CD14-positive monocyte (primary cell): ENCODE measurements around a stretch of chr6.

GRCh38 chr6:169172444-169172823 is 81.2 kb downstream of the THBS2 start:
- CAGE, long polyA plus RNA, result no peak

GRCh38 chr6:169319475-169320159 is 66.0 kb upstream of the THBS2 start:
- CAGE, long polyA plus RNA, result no peak

DNA sequence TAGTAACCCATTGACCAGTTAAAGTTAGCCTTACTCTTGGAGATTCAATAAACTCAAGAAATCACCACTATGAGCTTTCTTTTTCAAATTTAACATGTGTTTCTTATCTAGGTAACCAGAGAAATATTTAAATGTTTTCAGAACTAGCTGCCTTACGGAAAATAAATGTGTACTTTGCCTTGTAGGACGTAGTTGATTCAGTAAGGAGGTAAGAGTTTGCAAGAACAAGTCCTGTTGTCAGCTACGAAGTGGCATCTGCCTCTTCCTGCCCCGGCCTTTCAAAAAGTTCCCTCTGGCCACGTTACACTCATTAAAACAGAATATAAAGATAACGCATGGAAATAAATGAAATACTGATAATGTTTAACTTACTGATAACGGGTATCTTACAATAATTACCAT is 85.9 kb upstream of the THBS2 start:
- CAGE, long polyA plus RNA, result no peak

GRCh38 chr6:169529869-169530245 is 172.0 kb downstream of the WDR27 start:
- CAGE, long polyA plus RNA, result no peak

DNA sequence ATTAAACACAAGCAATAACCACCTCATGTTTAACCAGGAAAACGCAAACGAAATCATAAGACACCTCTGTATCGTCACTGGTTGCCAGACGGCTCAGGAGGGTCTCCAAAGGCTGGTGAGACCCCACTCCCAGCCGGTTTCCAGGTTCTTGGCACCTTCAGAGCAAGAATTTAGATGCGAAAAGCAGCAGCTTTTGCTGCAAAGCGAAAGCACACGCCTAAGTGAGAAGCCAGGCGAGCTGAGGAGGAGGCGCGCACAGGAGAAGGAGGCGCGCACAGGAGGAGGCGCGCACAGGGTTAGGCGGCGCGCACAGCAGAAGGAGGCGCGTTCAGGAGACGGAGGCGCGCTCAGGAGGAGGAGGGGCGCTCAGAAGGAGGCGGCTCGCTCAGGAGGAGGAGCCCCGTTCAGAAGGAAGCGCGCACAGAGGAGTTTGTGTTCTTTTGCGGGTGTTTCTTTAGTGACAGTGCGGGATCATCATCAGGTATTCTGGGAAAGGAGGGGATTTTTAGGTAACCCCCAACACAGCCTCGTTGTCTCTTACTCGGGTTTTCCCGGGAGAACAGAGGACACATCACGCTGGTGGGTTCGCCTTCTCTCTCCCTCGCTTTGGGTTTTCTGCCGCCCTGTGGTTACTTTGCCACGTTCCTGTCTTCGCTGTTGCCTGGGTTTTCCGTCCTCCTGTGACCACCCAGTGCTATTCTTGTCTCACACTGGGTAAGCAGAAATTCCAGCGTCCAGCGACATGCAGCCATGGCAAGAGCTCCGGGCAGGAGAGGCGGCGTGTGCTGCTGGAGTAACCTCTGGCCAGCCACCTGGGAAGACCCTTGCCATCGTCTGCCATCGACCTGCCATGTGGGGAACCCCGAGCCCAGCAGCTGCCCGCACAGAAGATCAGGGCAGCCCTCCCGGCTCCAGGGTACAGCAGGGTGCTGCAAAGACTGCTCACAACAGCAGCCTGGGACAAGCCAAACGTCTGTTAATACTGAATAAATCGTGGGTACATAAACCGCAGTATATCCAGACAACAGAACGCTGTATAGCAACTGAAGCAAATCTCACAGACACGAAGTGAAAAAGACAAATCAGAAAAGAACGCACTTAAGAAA is 47.0 kb downstream of the WDR27 start:
- CAGE, long polyA plus RNA, result no peak

- CAGE, long polyA plus RNA, result no peak
Measured at GRCh38 chr6:169688984-169689677, 12.7 kb downstream of the WDR27 start.

DNA sequence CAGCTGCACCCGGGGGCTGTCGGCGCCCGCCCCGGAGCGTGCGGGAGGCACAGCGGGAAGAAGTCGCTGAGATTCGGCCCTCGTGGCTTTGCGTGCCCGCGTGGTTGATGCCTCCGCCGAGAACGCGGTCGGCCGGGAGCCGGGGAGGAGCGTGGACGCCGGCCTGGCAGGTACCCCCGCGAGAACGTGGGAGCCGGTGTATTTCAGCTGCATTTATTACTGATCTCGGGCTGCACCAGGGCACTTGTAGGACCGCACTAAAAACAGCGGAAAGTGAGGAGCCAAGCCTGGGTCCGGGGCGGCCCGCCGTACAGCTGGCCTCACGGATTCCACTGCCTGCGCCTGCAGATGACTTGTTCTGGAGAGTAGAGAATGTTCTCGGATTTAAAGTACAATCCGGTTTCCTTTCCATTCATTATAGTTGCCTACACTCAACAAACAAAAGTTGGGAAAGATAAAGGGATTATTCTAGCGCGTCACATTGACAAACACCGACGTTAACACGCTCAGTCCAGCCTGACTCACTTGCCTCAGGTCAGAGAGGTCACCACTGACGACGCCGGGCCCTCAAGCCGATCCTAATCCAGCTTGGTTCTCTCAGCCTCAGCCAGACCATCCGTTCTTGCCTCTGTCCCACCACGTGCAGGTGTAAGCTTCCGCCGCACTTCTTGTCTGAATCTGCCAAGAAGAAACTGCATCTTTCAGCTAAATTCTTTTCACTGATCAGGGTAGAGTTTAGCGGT is 763 bp upstream of the PHF10 start:
- CAGE, long polyA plus RNA, result no peak

GRCh38 chr6:169766919-169767967 is 15.8 kb downstream of the ERMARD start:
- CAGE, long polyA plus RNA, result no peak

GRCh38 chr6:169790187-169791031 is 39.0 kb downstream of the ERMARD start:
- CAGE, long polyA plus RNA, result no peak

DNA sequence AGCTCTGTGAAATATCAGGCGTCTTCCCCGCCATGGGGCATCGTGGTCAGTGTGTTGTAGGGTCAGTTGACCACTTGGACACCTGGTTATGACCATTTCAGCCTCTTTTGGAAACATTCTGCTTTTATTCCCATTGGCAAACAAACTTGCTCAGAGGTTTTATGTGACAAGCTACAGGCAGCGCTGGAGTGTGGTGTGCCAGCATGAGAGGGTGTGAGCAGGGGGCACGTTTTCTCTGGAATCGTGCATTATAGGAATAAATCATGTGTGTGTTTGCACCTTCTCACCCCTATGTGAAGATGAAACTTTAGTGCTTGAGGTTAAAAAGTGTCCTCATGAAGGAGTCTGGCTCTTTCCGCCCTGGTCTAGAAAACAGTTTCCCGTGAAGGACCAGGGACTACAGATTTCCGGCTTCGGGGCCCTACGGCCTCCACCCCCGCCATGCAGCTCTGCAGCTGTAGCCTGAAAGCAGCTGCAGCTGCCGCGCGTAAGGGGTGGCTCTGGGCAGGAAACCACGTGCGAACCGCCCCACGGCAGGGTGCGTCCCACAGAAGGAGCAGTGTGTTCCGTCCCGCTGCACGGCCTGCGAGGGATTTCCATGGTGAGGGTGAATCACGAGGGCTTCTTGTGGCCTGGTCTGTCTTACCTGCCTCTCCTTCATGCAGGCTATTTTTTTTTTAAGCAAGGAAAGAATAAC is 116.9 kb downstream of the ERMARD start:
- CAGE, long polyA plus RNA, result no peak

GRCh38 chr6:170011063-170011872 is 259.8 kb downstream of the ERMARD start:
- CAGE, long polyA plus RNA, result no peak

- CAGE, long polyA plus RNA, result no peak
Measured at GRCh38 chr6:170151396-170152268, 139.2 kb downstream of the DLL1 start.

- CAGE, long polyA plus RNA, result no peak
Measured at GRCh38 chr6:170167465-170168127, 123.3 kb downstream of the DLL1 start.

DNA sequence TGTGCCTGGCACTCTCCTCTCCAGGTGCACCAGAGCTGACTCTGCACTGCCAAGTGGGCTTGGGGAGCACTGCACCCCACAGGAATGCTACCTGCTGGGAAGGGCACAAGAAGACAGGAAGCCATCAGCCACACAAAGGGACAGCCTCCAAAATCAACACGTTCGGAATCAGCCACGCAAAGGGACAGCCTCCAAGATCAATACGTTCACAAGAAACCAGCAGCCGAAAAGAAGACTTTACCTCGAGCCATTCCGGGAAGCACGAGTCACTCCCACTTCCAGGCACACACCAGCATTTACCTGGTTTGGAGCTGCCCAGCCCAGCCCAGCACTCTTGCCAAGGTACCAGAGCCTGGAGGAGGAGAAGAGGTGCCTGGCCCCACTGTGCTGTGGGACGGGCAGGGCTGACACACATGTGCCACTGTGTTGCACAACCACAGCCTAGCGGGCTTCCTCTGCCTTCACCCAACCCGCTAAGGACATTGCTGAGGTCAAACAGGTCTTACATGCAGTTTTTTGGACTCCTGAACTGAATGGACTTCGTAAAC is 65.7 kb downstream of the DLL1 start:
- CAGE, long polyA plus RNA, result no peak

GRCh38 chr6:170279794-170281048 is 10.7 kb downstream of the DLL1 start:
- CAGE, long polyA plus RNA, result no peak

- CAGE, long polyA plus RNA, result no peak
Measured at GRCh38 chr6:170318106-170318922, 11.8 kb downstream of the FAM120B start.

DNA sequence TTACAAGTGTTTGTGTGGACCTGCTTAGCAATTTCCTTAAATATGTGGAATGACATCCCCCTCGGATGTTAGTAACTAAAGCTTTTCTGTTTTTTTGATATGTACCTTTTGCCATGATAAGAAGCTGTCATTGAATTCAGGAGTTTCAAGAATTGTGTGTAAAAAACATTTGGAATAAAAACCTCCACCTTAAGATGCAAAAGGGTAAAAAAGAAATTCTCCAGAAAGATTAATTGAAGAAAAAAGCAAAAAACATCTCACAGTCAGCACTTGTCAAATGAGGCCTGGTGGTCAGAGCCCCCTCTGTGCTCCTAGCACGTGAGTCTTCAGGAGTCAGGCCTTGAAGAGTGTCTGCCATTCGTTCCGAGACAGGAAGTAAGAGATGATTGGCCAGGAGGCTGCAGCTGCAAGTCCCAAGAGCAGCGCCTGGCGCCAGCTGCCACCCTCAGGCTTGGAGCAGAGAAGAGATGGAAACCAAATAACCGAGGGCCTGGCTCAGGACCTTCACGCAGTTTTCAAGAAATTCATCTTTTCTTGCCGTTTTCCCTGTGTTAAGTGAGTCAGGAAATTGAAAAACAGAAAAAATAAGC is 65.0 kb downstream of the FAM120B start:
- CAGE, long polyA plus RNA, result no peak

GRCh38 chr6:170382373-170382735 is 75.8 kb downstream of the FAM120B start:
- CAGE, long polyA plus RNA, result no peak

- CAGE, long polyA plus RNA, result no peak
Measured at GRCh38 chr6:170403368-170403835, 96.8 kb downstream of the FAM120B start.

GRCh38 chr6:170523896-170524542 is 29.1 kb downstream of the PSMB1 start:
- CAGE, long polyA plus RNA, result no peak